ENCODE measurements around a stretch of chr2.

- RAMPAGE, total RNA = no peak
These were observed 42.1 kb upstream of the STK17B start for GRCh38 chr2:196213059-196214278.

GRCh38 chr2:197010153-197010405 lies 83.6 kb upstream of the PGAP1 start:
- RAMPAGE, total RNA = no peak

DNA sequence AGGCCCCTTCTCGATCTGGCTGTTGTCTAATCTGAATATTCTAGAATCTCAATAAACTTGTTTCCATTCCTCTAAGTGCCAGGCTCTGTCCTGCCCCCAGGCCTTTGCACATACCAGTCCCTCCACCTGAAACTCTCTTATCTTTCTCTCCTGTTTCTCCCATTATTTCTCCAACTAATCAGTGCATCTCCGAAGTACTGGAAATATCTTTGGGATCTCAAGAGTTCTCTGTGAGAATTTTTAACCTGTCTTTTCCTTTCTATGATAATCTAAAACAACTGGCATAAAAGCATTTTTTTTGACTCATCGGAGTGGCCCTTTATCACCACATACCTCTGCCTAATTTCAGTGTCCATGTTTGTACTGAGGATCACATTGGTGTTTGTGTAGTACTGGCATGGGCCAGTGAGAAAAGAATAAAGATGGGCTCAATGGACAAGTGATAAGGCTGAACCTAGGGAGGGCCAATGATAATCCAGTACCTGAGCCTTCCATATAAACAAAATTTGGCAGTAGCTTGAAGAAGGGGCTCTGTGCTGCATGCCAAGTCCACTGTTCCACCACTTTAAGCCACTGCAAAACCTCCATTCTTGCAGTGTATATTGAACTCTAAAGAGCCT lies 168.5 kb upstream of the PGAP1 start:
- RAMPAGE, total RNA = no peak

DNA sequence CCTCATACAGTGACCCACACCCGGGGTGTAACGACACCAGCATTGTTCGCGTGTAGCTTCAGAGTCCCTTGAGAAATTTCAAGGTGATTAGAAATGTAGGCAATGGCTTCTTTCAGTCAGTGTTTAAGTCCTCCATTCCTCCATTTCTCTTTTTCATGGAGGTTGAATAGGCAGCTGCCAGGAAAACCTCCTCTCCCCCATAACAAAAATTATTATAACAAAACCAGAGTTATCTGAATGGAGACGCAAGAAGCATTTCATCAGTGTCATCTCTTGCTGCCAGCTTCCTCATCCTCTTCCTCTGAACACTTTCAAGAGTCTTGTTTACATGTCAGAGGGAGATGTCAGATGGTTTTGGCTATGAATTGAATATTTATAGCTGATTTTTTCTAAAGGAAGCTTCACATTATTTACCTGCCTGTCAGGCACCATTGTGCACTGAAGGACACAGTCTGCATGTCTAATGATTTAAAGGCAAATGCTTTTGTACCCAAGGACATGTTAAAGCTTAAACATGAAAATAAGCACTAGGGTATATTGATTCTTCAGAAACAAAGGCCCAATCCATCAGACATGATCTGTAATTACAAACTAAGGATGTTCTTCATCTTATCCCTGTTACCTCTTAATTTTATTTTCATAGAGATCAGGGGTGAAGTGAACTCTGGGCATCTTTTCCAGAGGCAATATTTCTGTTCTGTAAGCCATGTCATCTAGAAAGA lies 168.9 kb downstream of the ANKRD44 start:
- RAMPAGE, total RNA = no peak

DNA sequence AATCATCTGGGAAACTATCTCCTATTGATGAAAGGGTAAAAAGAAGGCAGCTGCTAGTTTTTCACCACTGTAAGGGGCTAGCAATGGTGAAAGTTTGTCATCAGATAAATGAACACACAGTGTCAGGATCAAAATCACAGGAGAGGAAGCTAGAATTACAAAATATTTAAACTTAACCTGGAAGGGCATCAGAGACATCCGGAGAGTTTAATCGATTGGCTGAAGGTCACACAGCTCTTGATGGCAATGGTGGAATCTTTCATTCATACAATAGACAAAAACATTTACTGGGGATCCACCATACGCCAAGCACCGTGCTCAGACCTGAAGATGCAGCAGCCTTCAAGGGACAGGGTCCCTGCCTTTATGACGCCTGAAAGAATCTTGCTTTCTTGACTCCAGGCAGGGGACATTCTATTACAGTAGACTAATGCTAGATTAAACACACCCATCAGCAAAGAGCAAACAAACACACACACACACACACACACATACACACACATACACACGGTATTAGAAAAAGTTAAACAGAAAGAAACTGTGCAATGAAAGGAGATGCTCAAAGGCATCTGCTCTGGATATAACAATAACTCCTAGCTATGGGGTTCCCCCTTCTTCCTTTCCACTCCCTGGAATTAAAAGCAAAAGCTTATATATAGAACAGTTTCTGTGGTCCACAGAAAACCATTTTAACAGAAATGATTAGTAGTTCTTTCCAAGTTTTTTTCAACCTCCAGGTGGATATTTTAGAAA lies 151.9 kb downstream of the ANKRD44 start:
- RAMPAGE, total RNA = no peak

- RAMPAGE, total RNA = no peak
These were observed 1.2 kb downstream of the SF3B1 start for GRCh38 chr2:197433655-197434046.

- RAMPAGE, total RNA = no peak
These were observed 11.5 kb downstream of the HSPD1 start for GRCh38 chr2:197488197-197488495.

DNA sequence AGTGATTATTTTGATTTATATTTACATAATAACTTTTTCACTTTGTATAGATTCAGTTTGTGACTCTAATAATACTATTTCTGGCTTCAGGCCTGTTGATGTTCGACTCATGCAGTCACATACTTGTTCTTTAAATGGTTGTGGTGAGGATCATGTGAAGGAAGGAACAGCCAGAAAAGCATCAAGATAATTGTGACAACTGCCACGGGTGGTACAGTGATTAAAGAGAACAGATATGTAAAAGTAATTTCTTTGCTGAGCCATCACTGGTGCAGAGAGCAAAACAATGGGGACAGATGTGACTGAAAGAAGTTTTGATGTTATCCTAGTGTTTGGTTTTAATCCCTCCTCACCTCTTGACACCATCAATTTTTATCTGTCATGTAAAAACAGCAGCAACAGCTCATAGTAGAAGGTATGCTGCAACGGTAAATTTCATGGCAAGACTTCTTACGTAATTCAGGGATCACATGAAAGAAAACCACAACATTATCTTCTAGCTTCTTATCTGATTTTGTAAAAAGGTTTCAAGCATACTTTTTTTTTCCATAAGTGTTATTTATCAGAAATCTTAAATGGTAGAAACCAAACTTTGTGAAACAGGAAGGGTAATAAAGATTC lies 65.1 kb downstream of the PLCL1 start:
- RAMPAGE, total RNA = no peak

DNA sequence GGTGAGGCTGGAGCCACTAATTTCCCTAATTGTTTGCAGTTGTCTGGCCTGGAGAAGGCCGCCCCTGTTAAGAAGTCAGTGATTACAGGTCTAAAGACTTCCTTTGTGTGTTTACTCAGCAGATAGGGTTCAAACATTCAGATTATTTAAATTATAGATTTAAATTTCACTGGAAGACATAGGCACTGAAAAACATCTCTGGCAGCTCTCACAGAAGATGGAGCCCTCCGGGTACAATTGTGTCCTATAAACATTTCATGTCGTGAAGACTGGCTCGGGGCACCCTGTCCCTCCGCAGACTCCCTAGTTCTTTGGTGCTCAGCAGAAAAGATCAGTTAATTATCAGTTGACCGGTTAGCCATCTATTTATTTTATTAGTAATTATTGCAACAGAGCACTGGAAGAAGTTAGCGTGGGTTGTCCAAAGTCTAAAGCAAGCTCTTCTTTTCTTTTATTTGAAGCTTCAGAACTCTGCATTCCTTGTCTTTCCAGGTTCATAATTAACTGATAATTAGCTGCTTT lies 489.5 kb downstream of the SATB2 start:
- RAMPAGE, total RNA = no peak

GRCh38 chr2:199431676-199431887 lies 26.2 kb downstream of the SATB2 start:
- RAMPAGE, total RNA = no peak

DNA sequence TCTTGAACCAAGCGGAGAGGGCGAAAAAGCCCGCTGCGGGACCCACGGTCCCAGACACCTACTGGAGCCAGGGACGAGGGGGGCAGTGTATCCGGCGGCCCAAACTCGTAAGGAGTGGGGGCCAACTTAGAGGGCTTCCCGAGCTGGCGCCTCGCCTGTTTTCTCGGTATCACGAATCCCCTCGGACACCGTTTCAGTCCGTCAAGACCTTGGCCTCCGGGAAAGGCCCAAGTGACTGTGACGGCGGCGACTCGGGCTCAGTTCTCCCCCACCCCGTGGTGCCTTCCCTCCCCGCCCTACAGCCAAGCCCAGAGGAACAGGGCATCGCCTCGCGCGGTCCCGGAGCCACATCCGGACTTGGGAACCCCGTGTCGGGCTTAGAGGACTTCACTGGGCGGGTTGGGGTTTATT lies 6.2 kb upstream of the SATB2 start:
- RAMPAGE, total RNA = no peak

DNA sequence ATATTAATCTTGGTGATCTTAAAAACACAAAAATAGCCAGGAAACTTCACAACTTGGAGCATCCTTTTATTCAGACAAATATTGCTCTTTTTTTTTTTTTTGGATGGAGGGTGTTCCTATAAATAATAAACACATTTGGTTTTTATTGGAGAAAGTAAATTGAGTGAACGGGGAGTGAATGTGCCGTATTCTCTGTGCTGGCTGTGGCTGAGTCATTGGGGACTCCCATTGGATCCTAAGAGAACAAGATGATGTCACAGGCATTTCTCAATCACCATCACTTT lies 150.1 kb upstream of the SPATS2L start:
- RAMPAGE, total RNA = no peak

- RAMPAGE, total RNA = no peak
These were observed 1.7 kb downstream of the SPATS2L start for GRCh38 chr2:200308013-200308682.

DNA sequence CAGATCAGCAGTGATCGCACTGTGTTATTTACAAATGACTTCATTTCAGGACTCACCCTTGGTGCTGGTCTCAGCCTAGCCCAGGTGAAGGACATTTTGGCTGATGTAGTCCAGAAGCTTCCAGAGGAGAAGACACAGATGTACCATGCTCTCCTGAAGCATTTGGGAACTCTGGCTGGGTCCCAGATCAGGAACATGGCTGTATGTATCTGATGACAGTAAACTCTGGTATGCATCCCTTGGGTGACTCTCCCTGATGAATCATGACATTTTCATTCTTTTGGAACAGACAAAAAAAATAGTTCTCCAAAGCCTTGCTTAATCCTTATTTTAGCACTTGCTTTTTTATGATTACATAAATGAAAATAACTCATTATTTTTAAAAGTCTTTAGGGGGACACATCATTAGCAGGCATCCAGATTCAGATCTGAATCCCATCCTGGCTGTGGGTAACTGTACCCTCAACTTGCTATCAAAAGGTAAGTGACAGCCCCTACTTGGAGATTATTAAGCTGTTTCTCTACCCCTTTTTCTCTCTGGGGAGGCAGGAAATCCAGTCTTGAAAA lies 23.2 kb downstream of the AOX1 start:
- RAMPAGE, total RNA = no peak

GRCh38 chr2:200614172-200614847 lies 28.5 kb downstream of the AOX1 start:
- RAMPAGE, total RNA = no peak

DNA sequence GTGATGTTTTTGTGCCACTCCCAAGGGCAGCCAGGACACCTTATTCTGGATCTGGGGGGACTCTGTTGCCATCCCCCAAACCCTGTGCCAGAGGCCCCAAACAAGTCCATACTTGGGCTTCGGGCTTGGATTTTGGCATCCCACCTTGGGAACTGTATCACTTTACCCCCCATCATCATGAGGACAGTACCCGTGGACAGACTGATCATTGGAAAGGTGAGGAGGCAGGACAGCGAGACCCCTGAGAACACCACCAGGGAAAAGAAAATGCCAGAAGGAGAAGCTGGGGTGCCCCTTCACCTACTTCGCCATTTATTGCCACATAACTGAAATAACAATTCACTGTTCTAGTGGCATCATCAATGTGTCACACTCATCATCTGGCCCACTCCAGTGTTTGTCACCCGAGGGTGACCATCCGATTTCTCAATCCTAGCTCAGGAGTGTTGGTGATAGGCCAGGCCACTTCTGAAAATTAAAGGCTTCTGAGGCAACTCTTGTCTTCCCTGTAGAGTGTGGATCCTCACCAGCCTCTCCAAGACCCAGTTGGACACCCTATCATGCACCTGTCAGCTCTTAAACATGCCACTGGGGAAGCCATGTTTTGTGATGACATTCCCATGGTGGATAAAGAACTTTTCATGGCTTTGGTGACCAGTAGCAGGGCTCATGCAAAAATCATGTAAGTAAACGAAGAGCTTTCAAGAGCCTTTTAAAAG lies 63.0 kb upstream of the BZW1 start:
- RAMPAGE, total RNA = no peak

DNA sequence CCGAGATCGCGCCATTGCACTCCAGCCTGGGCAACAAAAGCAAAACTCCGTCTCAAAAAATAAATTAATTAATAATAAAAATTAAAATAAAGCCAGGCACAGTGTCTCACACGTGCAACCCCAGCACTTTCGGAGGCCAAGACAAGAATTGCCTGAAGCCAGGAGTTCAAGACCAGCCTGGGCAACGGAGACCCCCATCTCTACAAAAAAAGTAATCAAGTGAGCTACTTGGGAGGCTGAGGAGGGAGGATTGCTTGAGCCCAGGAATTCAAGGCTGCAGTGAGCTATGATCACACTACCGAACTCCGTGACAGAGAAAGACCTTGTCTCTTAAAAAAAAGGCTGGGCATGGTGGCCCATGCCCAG lies 18.9 kb downstream of the BZW1 start:
- RAMPAGE, total RNA = no peak

DNA sequence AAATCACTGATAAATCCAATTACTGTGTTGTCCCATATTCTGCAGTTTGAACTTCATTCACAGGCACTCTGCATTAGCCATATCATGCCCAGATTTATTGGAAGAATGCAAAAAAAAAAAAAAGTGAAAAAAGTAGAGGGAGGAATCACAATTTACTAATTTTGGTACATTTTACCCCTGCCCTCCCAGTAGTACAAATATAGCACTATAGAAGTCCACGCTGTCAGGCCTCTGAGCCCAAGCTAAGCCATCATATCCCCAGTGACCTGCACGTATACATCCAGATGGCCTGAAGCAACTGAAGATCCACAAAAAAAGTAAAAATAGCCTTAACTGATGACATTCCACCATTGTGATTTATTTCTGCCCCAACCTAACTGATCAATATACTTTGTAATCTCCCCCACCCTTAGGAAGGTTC lies 2.5 kb downstream of the CLK1 start:
- RAMPAGE, total RNA = no peak

DNA sequence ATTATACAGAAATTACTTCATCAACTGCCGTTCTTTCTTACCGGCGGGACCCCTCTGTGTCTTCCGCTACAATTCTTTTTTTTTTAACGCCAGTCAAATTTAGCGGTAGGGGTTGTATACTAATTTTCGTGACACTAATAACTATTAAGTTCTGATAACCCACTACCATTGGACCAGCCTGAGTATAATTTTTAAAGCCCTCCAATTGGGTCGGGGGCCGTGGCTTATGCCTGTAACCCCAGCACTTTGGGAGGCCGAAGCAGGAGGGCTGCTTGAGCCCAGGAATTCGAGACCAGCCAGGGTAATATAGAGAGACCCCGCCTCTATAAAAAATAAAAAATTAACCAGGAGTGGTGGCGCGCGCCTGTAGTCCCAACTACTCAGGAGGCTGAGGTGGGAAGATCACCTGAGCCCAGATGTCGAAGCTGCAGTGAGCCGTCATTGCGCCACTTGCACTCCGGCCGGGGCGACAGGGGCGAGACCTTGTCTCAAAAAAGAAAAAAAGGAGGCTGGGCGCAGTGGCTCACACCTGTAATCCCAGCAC lies 1.3 kb downstream of the CLK1 start:
- RAMPAGE, total RNA = no peak

- RAMPAGE, total RNA = no peak
These were observed 612 bp downstream of the PPIL3 start for GRCh38 chr2:200888197-200888733.